Measurements from ENCODE around the genes KIAA1210, SEPTIN6, RHOXF2B, TMEM255A and CUL4B.

GRCh38 chrX:118974799-118975809 is 686 bp downstream of the LONRF3 start:
- PRO-cap = no peak

- PRO-cap = no peak
Observed at GRCh38 chrX:119101467-119101905, 26.1 kb downstream of the KIAA1210 start.

DNA sequence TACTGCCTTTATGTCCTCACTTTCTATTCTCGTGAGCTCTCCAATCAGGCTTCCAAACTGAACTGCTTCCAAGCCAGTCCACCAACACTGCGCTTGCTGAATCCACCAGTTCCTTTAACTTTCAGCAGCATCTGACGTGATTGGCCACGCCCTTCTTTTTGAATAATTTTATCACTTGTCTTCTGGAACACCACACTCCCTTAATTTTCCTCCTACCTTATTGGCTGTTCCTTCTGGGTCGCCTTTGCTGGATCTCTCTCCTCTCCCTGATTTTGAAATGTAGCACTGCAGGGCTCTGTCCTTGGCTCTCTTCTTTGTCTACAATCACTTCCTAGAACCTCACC is at the start of gene KIAA1210:
TSS of gene KIAA1210 (minus strand) at position 89 of the 344 bp plus-strand sequence.
- PRO-cap = no peak

DNA sequence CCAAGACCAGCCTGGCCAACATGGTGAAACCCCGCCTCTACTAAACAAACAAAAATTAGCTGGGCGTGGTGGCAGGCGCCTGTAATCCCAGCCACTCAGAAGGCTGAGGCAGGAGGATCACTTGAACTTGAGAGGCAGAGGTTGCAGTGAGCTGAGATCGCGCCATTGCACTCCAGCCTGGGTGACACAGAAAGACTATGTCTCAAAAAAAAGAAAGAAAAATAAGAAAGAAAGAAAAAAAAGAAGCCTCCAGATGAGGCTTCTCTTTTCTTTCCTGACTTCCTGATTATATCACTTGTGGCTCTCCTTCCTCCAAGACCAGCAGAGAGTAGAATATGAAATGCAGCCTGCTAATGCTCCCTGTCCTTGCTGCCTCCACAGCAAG is 11.5 kb downstream of the SLC25A43 start:
- PRO-cap = no peak

GRCh38 chrX:119433463-119434506 is 34.5 kb upstream of the SLC25A5 start:
- PRO-cap = no peak

GRCh38 chrX:119450961-119451638 is 17.1 kb upstream of the SLC25A5 start:
- PRO-cap = no peak

DNA sequence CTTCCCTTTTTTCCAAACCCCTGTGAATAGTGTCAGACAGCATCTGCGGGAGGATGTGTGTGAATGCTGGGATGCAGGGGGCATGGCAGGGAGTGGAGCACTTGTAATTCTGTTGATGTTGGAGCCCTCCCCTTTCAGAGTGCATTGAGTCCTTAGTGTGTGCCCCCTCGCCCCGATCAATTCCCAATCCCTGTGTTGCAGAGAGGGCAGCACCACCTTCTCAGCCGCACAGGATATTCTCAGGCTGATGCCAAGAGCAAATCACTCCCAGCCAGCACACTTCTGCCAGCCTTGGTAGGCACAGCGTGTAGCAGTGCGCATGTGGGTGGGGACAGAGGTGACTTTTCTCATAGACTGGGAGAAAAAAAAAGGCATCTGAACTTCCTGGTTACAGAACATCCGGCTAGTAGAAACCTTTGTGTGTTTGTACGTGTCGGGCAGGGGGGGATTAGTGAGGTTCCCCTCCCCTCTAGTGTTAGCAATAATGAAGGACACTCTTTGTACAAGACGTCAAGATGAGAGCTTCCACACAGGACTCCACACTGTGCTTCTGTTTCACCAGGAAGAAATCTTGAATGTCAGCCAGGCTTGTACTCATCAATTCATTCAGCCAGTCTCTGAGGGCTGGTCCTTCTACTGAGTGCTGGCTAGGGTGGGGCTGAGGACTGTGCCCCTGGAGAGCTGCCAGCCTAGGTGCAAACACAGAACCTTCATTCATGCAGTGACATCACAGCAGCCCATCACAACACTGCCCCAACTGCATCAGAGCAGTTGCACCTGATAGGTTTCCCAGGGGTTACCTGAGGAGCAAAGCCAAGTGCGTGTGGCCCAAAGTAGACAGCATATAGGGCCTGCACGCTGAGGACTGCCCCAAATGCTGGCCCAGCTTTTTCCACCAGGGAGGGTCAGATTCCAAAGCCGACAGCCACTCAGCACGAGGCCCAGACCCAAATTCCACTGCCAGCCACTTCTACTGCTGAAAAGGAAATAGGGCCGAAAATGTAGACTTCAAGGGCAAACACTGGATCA is 34.6 kb downstream of the SLC25A5 start:
- PRO-cap = no peak

DNA sequence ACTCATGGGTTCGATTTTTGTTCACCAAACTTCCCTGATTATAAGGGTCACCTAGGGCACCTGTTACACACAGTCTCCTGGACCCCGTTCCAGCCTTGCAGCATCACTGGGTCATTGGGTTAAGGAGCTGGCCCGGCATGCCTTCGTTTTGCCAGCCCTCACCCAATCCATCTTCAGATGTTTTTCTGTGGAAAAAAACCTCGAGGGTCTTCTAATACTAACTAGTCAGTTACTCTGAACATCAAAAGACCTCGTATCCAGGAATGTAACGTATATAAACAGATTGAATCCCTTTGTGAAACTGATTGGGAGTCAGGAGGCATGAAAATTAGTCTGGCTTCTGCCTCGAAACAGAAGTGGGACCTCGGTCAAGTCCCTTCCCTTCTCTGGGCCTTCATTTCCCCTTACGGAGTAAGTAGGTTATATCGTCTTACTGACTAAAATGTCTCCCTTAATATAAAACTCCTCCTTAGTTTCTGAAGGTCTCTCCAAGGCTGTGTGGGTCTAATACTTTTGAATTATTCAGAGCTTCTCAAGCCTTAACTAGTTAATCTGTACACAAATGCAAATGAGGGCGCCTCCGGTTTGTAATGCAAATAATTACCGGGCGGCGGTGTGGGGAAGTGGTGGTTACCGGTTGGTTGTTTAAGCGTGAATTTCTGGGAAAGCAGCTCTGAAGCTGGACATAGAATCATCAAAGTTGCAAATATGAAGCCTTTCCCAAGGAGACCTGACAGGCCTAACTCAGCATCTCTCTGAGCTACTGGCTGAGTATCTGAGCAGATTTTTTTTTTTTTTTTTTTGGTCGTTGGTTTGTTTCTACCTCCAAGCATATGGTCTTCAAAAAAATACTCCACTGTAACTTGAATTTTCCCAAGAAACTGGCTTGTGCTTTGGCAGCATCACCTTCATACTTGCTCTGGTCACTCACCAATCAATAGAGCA is 43.3 kb downstream of the UBE2A start:
- PRO-cap = no peak

GRCh38 chrX:119686005-119686899 is 6.7 kb downstream of the SEPTIN6 start:
- PRO-cap = bidirectional peak, plus-strand start at chrX:119686370, minus-strand start at chrX:119685957; bidirectional peak, plus-strand start at chrX:119686458, minus-strand start at chrX:119686464; bidirectional peak, plus-strand start at chrX:119686577, minus-strand start at chrX:119686521

- PRO-cap = bidirectional peak, plus-strand start at chrX:119692362, minus-strand start at chrX:119692347
Observed at GRCh38 chrX:119691727-119693007, 801 bp downstream of the SEPTIN6 start.

DNA sequence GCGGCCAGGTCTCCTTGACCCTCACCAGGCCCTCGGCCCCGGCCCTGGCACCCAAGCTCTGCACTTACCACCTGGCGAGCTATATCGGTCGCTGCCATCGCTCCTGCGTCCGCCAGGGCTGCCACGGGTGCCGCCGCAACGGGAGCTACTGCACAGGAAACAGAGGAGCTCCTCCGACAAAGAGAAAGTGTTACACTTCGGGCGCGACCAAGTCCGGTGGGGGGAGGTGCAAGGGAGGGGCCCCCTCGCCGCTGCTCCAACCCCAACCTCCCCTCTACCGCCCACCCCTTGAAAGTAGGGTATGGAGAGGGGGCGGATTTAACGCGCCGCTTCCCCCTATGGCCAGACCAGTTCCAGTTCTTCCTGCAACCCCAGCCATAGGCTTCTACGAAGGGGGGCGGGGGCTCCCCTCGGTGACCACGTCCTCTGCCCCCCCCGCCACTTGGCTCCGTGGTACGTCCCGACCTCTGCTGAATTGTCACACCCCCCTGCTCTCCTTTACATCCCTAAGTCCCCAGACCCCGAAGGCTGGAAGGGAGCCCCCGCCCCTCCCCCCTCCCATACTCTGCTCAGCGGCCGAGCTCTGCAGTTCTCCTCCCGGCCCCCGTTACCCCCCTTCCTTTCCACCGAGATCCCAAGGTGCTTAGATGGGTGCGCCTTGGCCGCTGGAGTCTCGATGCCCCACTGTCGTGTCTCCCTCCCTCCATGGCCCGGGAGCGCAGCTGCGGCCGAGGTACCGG is at the start of gene SEPTIN6:
TSS of gene SEPTIN6 (minus strand) at position 161 of the 740 bp plus-strand sequence.
- PRO-cap = bidirectional peak, plus-strand start at position 345 of the sequence, minus-strand start at position 150 of the sequence; bidirectional peak, plus-strand start at position 561 of the sequence, minus-strand start at position 389 of the sequence

GRCh38 chrX:120077589-120077880 is at the start of gene RHOXF2B:
TSS of gene RHOXF2B (minus strand) at chrX:120077690.
- PRO-cap = no peak

DNA sequence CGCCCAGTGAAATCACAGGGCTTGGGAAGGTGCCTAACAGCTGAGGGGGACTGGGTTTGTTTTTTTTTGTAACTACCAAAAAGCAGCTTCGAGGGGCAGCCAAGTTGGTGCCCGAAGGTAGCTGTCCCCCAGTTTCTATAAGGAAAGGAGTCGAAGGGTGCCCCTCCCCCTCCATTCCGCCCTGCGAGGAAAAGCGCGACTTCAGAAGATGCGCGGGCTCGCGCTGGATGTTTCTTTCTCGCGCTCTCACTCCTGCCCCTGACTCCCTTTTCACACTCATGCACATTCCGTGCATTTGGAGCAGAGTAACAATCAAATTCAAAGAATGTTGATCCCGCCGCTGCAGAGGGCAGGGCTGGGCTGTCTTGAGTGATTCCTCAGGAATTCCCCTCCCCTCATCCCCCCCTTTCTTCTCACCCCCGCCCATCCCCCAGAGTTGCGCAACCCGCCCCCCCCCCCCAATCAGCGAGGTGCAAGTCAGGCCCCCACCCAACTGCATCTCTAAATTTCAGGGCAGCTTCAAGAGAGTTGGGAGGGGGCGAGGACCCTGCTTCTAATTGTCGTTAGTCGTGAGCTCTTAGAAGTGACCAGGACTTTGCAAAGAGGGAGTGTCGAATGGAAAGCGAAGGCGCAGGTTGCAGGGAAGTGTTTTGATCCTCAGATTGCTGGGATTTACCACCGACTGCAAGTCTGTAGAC is 830 bp downstream of the TMEM255A start:
- PRO-cap = no peak

GRCh38 chrX:120310980-120311803 is at the start of gene TMEM255A:
TSS of gene TMEM255A (minus strand) at chrX:120311461.
- PRO-cap = no peak

DNA sequence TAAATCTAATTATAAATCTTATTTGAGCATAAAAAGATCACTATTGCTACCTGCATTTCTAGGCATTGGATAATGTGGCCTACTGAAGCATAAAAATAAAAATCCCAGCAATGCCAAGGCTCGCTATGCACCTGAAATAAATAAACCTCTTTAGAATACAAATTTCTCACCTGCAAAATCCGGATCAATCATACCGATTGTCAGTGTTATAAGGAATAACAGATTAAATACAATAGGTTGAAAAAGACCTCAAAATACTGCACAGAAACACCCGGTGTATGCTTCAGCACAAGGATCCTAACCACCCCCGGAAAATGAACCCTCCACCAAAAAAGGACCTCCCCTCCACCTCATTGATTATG is 1.2 kb downstream of the CUL4B start:
- PRO-cap = bidirectional peak, plus-strand start outside the sequence, minus-strand start at position 315 of the sequence

DNA sequence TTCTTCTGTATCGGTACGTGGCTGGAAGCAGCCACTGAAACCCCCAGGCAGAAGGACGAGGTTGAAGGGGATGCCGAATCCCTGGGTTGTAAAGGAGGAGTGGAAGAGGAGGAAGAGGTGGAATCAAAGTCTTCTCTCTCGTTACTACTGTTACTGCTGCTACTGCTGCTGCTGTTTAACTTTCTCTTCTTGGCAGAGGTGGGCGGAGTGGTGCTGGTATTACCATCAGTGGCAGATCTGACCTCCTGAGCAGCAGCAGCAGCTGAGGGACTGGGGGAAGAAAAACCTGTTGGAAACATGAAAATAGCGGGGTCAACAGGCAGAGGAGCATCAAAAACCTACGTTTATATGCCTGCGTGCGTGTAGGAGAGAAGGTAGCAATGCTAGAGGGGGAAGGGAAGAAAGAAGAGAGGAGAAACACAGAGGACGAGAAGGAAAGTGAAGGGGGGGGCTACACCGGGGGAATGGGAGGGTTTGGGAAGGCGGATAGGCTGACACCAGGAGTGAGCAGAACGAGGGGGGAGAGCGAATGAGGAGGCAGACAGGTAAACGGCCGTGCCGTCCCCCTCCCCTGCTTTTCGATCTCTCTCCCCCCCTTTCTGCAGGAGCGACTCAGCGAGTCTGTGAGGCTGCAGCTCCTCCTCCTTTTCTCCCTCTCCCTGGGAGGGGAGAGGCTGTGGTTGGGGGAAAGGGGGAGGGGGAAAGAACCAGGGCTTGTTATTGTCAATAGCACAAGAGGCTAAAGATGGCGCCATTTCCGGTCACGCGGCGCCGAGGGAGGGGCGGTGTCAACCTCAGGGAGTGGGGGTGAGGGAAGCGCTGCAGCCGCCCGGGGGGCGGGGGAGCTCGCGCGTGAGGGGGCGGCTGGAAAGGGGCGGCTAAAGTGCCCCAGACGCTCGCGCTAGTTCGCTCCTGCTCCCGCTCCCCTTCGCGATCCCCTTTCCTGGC is at the start of gene CUL4B:
TSS of gene CUL4B (minus strand) at position 623 of the 948 bp plus-strand sequence.
- PRO-cap = bidirectional peak, plus-strand start at position 225 of the sequence, minus-strand start at position 155 of the sequence; bidirectional peak, plus-strand start at position 801 of the sequence, minus-strand start at position 587 of the sequence

- PRO-cap = no peak
Observed at GRCh38 chrX:120752347-120753456, 122.8 kb upstream of the C1GALT1C1 start.

GRCh38 chrX:123561490-123561767 is 171.4 kb downstream of the THOC2 start:
- PRO-cap = no peak

- PRO-cap = no peak
Observed at GRCh38 chrX:123822931-123823457, 36.9 kb upstream of the XIAP start.

- PRO-cap = unidirectional peak, plus-strand start at chrX:123959448; bidirectional peak, plus-strand start at chrX:123959630, minus-strand start at chrX:123959586
Observed at GRCh38 chrX:123959212-123960096, 2.1 kb upstream of the STAG2 start.

Measured in REH cell (cell line).